ENCODE measurements around a stretch of chr17.

- PRO-cap = unidirectional peak, minus-strand start at chr17:77323131; unidirectional peak, minus-strand start at chr17:77323146
Measured at GRCh38 chr17:77322719-77323514, 41.6 kb downstream of the SEPTIN9 start.

DNA sequence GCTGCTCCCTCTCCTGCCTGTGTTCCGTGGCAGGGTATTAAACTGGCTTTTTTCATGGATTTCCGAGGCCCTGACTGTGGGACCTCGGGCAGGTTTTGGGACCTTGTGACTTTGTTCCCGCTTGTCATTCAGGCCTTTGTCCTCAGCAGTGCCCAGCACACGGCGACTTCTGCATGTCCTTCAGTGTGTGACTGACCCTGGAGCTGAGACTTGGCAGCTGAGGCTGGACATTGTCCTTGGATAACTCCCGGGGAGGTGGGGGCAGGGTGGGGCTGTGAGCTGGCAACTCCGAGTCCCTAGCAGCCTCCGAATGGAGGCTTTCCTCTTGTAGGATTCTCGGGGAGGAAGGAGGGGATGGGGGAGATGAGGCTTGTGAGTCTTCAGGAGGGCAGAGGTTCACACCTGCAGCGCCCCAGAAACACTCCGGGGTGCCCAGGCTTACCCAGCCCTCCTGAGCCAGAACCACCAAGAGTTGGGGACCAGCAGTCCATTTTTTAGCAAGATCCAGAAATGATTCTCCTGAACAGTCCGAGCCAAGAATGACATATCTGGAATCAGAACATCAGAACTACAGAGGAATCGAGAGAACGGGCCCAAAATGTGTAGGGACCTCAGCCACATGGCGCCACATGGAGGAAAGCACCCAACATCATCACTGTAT, 103.0 kb downstream of the SEPTIN9 start:
- PRO-cap = no peak

DNA sequence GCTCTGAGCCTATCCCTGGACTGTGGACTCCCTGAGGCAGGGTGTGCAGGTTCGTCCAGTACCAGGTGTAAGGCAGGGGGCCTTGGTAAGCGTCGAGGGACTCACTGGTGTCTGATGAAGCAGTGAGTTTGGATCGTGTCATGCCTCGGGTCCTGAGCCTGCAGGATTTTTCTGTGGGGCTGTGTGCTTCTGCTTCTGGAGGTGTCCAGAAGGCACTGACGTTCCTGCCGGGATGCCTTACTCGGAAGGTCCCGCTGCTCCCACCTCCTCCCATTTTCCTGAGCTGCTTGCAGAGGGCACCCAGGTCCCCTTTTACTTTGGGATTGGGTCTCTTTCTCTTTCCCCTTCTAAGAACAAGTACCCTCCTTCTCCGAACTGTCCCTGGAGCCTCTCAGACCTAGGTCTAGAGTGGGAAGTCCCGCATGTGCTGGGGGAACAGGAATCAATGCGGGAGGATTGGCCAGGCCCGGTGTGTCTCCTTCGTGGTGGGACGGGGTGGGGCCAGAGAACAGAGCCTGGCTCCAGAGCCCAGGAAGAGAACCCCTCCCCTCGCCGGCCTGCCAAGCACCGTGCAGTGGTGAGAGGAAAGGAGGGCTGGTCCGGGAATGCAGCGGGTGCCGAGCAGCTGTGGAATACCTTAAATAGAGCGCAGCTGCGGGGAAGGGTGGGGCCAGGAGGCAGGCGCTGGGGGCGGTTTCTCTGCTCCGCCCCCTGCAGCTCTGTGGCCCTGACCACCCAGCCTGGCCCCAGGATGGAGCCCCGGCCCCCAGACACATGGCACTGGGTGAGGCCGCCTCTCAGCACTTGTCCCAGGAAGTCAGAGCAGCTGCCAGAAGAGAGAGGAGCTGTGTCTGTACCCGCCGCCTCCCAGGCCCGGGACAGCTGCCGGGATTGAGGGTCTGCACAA, 127.8 kb downstream of the SEPTIN9 start:
- PRO-cap = no peak

DNA sequence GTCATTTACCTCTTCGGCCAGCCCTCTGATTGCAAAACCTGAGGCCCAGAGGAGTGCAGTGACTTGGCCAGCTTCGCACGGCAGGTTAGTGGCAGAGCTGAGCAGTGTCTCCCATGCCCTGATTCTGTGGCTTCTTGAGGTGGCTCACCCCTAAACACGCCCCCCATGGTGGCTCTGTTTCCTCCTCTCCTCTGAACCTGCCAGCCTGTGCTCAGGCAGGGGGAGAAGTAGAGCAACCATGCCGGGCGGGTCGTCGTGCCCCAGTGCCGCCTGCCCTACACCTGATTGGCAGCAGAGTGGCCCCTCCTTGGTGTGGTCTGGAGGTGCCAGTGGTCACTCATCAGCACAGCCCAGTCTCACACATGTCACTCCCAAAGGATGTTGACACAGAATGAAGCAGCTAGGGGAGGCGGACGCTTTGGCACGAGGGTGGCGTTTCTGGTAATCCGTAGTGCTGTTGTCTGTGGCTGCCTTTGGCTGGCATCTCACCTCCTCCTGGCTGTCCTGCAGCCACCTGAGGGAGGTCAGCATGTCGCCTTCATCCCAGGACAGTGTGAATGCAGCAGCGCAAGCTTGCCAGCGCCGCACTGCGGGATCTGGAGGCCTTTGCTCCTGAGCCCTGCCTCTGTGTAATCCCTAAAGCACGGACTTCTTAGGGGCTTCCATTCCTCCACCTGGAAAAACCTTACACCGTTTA, 154.1 kb downstream of the SEPTIN9 start:
- PRO-cap = no peak

DNA sequence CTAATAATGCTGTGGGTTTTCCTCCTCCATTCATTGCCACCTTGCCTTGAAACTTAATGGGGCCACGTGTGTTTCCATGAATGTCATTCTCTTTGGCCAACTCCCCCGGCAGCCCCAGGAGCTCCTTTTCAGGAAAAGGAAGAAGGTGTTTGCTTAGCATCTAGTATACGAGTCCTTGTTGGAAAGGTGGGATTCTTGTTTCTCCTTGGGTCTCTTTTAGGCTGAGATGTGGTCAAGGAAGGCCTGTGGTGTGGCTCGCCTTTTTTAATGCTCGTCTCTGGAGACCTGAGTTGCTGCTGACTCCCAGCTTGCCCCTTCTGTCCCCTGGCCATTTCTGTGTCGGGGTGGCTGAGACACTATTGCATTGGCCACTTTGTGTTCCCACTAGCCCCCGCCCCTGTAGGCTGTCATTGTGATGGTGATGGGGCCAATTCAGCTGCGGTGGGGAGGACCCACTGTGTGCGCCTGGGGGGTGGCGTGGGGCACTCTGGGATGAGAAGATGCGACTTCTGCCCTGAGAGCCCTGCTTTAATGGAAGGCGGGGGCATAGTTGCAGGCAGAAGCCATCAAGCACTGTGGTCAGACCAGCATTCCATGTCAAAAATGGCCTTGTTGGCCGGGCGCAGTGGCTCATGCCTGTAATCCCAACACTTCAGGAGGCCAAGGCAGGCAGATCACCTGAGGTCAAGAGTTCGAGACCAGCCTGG, 171.6 kb downstream of the SEPTIN9 start:
- PRO-cap = no peak

DNA sequence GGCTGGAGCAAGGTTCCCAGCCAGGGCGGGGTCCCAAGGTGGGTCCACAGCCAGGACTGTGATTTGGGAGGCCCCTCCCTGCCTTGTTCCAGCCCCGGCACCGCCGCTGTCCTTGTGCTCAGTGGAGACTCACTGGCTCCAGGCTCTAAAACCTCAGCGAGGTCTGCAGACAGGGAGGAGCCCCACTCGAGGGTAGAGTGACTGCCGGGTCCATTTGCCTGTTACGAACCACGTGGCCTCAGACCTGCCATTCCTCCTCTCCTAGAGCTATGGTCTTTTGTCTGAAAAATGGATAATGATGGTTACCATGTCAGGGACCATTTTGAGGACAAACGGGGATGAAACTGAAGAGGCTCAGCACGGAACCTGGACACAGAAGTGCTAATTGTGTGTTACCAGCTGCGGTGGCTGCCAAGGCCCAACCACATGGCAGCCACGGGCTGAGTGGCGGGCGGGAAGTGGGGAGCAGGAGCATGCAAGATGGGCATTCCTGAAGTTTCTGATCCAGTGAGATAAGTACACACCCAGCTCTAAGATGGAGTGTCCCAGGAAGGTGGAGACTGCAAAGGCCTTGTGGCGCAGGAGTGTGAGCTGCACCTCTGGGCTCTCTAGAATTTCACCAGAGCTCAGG, 177.1 kb downstream of the SEPTIN9 start:
- PRO-cap = no peak

DNA sequence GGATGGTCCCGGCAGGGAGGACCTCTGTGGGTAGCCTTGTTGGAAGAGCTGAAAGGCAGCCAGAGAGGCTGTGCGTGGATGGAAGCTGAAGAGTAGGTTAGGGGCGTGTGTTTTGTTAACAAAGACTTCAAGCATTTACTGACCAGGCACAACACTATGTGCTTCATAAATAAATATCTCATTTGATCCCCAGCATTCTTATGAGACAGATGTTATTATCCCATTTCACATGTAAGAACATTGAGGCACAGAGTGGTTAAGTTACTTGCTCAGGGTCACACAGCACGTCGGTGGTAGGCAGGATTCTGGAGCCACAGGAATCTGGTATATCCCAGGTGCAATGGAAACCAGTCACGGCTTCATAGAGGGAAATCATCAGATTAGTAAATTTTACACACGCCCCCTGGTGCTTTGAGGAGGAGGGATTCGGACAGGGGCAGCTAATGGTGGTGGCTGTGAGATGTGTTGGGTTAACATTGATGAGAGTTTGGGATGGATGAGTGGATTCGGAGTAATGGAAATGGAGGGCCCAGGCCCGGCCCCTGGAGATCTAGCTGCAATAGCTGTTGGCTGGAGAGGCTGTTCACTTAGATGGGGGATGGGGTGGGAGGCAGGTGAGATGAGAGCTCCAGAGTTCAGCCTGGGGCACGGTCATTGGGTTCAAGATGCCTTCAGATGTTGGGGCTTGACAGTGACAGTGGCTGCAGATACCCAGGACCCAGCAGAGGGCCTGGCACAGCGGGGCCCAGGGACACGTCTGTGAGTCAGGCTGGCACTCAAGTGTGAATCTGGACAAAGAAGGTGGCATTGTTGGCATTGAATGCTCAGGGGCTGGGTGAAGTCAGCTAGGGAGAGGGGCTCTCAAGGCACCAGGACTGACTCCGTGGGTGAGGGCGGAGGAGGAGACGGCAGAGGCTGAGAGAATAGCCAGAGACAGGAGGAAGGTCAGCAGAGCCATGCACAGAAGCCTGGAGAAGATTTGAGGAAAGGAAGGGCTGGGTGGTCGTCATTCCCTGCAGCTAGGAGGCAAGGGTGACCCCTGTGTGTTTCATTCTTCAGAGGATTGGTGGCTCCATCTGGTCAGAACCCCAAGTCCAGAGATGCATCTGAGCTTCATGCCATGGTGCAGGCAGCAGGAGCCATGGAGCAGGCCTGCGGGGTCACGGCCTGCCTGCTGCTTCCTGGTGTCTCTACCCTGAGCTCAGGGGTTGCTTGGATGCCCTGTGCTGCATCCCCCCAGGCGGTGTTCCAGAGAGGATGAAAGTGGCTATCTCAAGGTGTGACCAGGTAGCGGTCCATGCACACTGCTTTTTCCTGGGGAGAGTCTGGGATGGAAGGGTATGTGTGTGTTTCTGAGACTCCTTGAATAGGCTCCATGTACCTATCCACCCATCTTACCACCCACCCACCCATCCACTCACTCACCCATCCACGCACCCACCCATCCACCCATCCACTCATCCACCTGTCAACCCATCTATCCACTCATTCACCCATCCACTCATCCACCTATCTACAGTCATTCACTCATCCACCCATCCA, 187.6 kb downstream of the SEPTIN9 start:
- PRO-cap = no peak

GRCh38 chr17:77618072-77618666, 336.9 kb downstream of the SEPTIN9 start:
- PRO-cap = no peak

DNA sequence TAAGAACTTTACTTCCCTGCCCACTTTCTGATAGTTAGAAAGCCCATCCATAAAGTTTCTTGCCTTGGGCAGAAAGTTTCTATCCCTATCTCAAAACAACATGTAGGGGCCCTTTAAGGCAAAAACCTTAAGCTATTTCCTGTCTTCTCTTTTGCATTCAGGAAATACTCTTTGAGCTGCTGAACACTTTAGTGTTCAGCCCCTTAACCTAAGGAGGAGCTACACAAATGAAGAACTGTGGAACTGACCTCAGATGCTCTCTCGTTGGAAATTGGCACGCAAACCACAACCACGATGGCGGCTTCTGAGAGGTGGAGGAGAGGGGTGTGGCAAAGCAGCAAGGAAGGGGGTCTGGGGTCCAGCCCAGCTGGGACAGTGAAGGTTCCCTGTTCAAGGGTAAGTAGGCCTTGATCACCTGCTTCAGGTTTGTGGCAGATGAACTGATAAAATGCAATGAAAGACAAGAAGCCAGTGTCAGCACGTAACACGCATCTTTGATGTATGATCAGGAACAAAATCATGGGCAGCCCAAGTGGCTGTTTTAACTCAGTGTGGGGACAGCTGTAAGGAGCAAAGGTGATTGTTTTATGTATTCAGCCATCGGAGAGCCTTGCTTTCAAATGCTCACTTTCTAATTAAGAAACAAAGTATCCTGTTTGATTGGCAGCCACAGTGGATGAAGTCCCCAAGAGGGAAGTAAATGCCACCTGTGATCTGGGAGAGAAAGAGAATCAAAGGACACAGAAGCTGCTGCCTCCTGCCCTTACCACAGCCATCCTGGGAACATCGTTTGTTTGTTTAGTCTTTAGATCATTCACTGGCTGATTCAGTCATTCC, 291.5 kb upstream of the TNRC6C start:
- PRO-cap = no peak

DNA sequence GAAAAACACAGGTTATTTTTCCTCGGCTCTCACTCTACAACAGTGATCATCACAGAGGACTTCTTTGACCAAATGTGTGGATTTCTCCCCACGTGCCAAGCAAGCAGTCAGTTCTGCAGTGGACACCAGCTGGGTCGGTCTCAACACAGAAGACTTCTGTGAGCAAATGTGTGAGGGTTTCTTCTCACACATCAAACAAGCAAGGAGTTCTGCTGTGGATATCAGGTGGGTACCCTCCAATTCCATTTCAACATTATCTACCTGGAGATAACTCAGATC, 21.8 kb downstream of the TNRC6C start:
- PRO-cap = no peak

- PRO-cap = no peak
Measured at GRCh38 chr17:78110762-78112040, 17.4 kb downstream of the TMC6 start.

DNA sequence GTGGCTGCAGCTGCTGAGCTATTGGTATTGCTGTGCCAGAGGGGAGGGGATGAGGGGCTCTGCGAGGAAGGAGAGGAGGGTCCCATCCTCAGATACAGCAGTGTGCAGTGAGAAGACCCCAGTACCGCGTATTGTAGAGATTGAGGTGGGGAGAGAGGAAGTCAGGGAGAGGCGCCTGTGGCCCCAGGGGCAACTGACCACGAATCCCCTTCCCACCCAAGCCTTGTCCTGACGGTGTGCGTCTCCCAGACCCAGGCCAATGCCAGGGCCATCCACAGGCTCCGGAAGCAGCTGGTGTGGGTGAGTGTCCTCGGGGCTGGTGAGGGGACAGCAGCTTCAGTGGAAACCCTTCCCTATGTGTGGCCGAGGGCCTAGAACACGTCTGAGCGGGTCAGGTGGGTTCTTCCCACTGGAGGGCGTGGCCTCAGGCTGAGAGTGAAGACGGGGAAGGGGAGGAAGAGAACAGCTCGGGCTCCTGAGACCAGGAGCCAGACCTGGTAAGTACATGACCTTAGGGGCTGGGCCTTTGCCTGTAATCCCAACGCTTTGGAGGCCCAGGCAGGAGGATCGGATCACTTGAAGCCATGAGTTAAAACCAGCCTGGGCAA, 7.1 kb upstream of the C17orf99 start:
- PRO-cap = no peak

DNA sequence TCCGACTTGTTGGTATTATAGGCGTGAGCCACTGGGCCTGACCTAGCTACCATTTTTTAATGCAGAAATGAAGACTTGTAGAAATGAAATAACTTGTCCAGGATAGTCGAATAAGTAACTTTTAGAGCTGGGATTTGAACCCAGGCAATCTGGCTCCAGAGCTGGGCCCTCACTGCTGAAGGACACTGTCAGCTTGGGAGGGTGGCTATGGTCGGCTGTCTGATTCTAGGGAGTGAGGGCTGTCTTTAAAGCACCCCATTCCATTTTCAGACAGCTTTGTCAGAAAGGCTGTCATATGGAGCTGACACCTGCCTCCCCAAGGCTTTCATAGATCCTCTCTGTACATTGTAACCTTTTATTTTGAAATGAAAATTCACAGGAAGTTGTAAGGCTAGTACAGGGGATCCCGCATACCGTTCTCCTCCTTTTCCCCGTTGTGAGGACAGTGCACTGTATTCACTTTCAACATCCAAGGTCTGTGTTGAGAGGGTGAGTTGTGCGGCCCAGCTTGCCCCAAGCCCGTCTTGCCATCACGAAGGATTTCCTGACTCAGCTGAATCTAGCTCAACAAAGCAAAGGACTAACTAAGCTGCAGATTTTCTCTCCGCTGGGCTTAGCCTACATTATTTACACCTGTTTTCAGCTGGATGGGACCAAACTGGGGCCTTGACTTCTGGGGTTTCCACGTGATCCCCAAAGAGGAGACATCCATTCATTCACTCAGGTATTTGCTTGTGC, 5.4 kb upstream of the TMEM235 start:
- PRO-cap = no peak

- PRO-cap = no peak
Measured at GRCh38 chr17:78271415-78272509, 40.3 kb downstream of the TMEM235 start.

DNA sequence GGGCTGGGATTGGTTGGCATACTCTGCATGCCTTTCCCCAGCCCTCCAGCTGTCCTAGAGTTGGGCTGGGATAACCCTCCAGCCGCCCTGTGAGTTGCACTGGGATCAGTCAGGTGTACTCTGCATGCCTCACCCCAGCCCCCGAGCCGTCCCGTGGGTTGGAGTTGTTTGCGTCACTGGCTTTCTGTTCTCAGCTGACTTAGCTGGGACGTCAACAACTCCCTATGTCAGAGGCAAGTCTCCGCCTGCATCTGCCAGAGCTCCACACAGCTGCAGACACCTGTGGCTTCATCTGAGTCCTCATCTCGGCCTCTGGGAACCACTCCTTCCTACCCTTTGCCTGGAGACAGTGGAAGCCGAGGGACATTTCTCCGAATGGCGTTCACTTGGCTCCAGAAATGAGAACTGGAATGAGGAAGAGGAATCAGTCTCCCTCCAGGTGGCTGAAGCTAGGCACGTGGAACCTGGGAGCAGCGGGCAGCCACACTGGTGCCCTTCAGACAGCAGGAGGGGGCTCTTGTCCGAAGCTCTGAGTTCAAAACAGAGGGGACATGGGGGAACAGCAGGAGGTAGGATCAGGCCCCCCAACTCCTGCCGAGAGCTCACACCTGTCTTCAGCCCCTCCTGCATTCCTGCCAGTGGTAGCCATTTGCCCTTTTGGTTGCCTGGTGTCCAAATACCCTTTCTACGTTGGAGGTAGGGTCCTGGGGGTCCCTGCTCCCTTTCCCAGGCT, 41.3 kb downstream of the TMEM235 start:
- PRO-cap = bidirectional peak, plus-strand start at position 217 of the sequence, minus-strand start at position 122 of the sequence

- PRO-cap = no peak
Measured at GRCh38 chr17:78354953-78355688, 4.8 kb downstream of the SOCS3 start.

GRCh38 chr17:78357792-78358528, 1.9 kb downstream of the SOCS3 start:
- PRO-cap = no peak

- PRO-cap = unidirectional peak, minus-strand start at chr17:78359667
Measured at GRCh38 chr17:78359359-78360024, 385 bp downstream of the SOCS3 start.

- PRO-cap = no peak
Measured at GRCh38 chr17:78680912-78681510, 101.1 kb downstream of the CYTH1 start.

- PRO-cap = no peak
Measured at GRCh38 chr17:78687376-78687990, 94.6 kb downstream of the CYTH1 start.